ENCODE measurements around the genes HAND1 and KIF4B.

GRCh38 chr5:151773214-151773573 is 1.4 kb downstream of the G3BP1 start:
- PRO-cap, result no peak

DNA sequence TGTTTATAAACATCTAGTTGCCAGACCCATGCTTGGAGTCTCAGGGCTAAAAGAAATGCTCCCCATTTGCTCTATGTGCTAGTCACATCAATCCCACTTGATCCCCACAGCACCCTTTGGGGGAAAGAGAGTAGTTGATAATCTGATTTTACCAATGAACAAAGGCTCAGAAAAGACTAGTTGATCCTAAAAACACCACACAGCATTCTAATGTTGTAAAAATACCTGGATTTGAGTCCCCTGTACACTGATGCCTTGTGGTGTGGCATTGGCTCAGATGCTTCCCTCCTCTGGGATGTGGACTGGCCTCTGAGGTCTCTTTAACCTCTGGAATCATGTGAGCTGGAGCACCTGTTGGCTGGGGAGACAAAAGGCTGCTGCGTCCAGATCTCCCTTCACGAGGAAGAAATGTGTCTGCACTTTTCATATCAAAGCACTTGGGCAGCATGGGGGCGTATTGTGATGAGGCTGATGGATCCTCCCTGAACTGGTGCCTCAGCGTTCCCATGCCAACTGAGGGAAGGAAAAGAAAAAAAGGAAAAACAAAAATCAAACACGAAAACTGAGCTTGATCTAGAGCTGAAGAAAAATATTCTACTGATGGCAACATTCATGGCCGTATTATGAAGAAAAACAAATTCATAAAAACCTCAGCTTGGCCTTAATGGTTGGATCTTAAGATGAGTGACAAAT is 26.0 kb downstream of the GRIA1 start:
- PRO-cap, result no peak

GRCh38 chr5:154027147-154027410 is 11.6 kb downstream of the FAM114A2 start:
- PRO-cap, result no peak

- PRO-cap, result no peak
Observed at GRCh38 chr5:154028053-154028547, 10.6 kb downstream of the FAM114A2 start.

- PRO-cap, result no peak
Observed at GRCh38 chr5:154192928-154193596, 2.5 kb downstream of the GALNT10 start.

DNA sequence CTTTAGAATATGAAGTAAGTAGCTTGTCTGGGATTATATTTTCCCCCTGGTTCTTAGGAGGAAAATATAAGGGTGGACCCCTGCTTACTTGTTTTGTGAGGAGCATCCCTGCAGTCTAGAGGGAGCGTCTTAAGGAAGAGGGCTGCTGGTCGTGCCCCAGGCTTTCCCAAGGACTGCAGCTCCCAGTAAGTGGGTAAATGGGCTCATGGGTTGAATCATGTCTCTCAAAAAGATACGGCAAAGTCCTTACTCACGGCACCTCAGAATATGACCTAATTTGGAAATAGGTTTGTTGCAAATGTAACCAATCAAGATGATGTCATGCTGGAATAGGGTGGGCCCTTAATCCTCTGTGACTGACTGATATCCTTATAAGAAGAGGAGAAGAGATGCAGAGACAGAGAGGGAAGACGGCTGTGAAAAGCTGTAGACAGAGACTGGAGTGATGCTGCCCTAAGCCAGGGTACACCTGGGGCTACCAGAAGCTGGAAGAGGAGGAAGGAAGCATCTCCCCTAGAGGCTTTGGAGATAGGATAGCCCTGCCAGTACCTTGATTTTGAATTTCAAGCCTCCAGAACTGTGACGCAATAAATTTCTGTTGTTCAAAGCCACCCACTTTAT is 14.9 kb downstream of the GALNT10 start:
- PRO-cap, result no peak

GRCh38 chr5:154398145-154398364 is 47.7 kb upstream of the SAP30L start:
- PRO-cap, result no peak

- PRO-cap, result no peak
Observed at GRCh38 chr5:154456323-154457000, 10.7 kb downstream of the SAP30L start.

DNA sequence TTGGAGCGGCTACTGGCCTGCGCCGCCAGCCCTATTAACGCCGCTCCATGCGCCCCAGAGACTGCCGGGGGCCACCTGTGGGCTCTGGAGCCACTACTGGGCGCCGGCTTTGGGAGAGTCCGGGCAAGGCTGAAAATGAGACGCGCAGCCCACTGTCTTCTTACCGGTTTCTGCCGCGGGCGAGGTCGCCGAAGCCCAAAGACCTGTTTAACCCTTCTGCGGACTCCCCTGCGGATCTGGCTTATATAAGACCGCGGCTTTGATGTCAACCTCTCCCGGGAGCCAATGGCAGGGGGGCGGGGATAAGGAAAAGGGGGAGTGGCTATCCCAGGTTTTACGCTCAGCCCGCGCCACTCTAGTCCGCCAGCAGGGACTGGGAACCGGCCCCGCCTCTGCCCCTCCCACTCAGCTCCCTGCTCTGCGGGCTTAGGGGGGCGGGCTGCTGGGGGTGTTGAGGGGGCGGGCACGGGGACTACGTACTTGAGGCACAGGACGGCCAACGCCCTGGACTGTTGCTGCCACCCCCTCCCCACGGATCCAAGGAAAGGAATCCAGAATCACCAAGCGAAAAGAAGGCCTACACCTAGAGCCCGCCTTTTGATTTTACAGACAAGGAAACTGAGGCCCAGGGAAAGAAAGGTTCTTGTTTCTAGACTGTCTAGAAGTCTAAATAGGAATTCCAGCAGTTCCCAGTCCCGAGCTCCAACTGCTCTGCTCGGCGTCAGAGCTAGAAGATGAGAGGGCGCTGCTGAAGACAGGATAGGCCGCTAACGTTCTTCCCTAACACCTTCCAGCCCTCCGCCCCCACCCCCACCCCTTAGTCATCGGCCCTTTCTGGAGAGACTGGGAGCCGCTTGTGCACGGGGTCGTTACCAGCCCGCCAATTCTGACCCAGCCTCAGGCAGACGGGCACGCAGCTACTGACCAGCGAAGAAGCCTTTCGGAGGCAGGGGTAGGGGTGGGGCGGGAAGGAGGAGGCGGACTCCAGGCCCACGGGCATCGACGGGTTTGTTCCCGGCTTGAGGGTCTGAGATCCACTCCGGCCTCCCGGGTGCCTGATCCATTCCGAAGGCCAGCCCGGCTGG is at the start of gene HAND1:
Gene HAND1, minus strand, starts transcription at position 218 of the 1,085 bp plus-strand sequence.
- PRO-cap, result no peak

- PRO-cap, result no peak
Observed at GRCh38 chr5:154479843-154480300, 1.8 kb upstream of the HAND1 start.

- PRO-cap, result no peak
Observed at GRCh38 chr5:154760958-154761794, 6.0 kb downstream of the LARP1 start.

- PRO-cap, result no peak
Observed at GRCh38 chr5:154769106-154770083, 14.2 kb downstream of the LARP1 start.

DNA sequence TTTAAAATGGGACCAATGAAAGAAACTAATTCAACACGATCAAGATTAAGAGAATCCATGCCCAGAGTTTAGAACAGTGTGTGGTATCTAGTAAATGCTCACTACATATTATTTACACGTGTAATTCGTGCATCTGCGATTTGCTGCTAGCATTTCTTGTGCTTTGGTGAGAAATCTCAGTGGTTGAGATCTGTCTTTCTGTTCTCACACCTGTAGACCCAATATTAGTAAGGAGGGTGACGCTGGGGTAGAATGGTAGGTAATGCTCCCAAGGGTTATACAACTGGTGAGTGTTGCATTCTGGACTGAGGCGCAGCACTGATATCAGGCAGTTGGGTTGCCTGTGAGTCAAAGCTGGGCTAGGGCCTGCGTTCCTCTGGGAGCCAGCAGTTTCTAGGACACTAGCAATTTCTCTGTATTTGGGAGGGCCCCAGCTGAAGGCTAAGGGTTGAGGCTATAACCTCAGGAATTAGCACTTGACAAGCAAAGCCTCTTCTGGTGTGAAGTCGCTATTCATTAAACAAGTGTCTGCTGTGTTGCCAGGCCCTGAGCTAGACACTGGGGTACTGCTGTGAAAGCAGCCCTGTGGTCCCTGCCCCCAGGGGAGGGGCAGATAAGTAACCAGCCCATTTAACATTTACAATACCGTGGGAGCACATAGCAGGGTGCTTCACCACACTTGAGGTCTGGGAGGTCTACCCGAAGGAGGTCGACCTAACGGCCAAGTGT is 28.7 kb downstream of the LARP1 start:
- PRO-cap, result no peak

DNA sequence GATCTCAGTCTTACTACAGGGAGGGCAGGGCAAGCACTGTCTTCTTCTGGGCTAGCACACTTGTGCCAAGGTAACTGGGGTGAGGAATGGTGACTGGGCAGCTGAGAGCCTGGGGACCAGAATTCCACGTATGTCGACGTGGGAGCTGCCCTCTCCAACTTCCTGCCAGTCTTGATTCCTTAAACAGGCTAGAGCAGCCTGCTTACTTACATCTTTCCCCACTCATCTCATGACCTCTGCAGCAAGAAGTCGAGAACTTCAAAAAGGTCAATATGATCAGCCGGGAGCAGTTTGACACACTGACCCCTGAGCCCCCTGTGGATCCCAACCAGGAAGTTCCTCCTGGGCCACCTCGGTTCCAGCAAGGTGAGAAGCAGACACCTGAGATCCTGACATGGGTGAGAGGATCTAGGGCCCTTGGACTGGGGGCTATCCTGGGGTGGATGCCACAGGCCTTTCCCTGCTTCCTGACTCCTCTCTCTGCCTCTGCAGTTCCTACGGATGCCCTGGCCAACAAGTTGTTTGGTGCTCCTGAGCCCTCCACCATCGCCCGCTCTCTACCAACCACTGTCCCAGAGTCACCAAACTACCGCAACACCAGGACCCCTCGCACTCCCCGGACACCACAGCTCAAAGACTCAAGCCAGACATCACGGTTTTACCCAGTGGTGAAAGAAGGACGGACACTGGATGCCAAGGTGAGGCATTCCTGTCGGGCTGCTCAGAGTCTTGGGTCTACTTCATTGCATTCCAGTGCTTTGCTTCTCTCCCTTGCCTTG is 47.2 kb downstream of the FAXDC2 start:
- PRO-cap, result no peak

- PRO-cap, result no peak
Observed at GRCh38 chr5:154817183-154818271, 32.9 kb downstream of the FAXDC2 start.

DNA sequence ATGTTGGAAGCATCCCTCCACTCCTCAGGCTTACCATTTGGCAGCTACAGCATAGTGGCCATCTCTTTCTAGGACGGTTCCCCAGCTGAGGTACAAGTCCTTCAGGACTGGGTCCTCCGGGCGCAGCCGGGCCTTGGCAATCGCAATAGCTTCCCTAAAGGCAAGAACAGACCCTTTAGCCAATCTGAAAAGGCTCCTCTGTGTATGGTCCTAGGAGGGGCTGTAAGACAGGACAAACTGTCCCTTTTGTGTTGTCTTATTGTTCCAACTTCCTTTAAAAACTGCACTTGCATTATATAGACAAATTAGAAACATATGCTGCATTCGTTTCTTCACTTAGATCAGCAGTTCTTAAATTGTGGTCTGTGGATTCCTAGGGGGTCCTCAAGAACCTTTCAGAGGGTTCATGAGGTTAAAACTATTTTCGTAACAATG is 38.8 kb downstream of the GEMIN5 start:
- PRO-cap, result no peak

- PRO-cap, result no peak
Observed at GRCh38 chr5:154966288-154967008, 25.6 kb downstream of the MRPL22 start.

GRCh38 chr5:155013611-155014174 is at the start of gene KIF4B:
Gene KIF4B, plus strand, starts transcription at chr5:155013755.
- PRO-cap, result no peak

DNA sequence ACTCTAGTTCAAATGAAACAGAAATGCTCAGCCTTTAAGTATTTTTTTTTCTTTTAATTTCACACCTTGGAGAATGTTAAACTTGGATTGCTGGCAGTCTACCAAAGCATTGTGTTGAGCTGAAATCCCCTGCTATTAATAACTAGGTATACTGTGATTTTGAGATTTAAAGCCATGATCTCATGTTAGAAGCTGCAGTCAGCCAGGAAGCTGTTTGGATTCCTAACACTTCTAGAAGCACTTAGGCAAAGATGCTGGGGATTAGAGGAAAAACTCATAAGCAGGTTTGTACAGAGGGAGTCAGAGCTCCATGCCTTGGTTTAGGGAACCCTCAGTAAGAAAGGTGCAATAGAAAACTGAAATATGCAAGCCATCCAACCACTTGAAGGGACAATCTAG is 141.4 kb downstream of the KIF4B start:
- PRO-cap, result no peak

GRCh38 chr5:157139080-157139522 is 3.6 kb downstream of the MED7 start:
- PRO-cap, result no peak